Thoracic aorta (tissue), 1 donor: ENCODE results near the genes SMAD1, REELD1, SLC10A7 and TMEM184C.

DNA sequence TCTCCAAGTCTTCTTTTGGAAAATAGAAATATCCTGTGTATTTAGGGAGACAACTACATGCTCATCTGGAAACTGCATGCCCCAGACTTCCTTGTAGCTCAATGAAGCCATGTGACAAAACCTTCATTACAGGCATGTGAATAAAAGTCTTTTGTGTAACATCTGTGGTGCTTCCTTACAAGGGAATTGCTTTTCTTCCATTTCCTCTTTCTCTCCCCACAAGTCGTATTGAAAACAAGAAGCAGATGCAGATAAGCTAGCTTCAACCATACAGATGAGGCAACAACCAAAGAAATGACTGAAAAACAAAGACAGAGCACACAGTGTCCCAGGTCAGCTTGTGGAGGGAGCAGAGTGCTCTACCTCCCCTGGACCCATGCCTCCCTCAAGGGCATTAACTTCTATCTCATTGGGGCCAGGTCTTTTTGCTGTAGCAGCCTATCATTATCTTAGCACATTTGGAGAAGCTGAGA, 115.8 kb upstream of the INPP4B start:
- RAMPAGE, long total RNA: no peak

DNA sequence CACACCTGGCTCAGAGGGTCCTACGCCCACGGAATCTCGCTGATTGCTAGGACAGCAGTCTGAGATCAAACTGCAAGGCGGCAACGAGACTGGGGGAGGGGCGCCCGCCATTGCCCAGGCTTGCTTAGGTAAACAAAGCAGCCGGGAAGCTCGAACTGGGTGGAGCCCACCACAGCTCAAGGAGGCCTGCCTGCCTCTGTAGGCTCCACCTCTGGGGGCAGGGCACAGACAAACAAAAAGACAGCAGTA, 84.2 kb upstream of the USP38 start:
- RAMPAGE, long total RNA: no peak

- RAMPAGE, long total RNA: no peak
Observed at GRCh38 chr4:143335827-143336720, 602 bp upstream of the GAB1 start.

GRCh38 chr4:143356442-143357086, 19.9 kb downstream of the GAB1 start:
- RAMPAGE, long total RNA: no peak

- RAMPAGE, long total RNA: no peak
Observed at GRCh38 chr4:143376478-143377357, 40.0 kb downstream of the GAB1 start.

DNA sequence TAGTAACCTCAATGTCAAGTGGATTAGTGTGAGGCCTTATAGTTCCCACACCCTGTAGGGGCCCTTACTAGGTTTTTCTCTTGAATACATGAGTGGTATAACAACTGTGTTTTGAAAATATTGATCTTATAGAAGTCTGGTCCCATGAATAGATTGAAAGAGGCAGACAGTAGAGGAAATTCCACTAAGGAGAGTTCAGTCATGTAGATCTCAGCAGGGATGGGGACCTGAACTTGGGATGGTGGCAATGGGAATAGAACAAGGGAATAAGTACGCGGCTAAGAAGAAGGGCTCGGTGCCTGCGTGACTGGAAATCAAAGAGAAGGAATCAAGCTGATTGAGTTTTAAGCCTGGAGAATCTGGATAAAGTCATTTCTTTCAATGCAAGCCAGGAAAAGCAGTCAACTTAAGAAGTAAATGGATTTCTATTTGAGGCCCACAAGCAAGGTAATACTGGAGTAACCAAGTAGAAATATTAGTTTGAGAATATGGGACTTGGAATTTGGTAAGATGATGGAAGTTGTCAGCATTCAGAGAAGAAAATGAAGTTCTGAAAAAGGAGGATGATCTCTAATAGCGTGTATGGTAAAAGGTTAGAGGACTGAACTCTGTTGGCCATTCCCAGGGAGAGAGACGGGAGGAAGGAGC, 77.1 kb upstream of the SMARCA5 start:
- RAMPAGE, long total RNA: no peak

- RAMPAGE, long total RNA: no peak
Observed at GRCh38 chr4:143512843-143513177, 692 bp upstream of the SMARCA5 start.

- RAMPAGE, long total RNA: no peak
Observed at GRCh38 chr4:143700020-143700321, 504 bp downstream of the FREM3 start.

DNA sequence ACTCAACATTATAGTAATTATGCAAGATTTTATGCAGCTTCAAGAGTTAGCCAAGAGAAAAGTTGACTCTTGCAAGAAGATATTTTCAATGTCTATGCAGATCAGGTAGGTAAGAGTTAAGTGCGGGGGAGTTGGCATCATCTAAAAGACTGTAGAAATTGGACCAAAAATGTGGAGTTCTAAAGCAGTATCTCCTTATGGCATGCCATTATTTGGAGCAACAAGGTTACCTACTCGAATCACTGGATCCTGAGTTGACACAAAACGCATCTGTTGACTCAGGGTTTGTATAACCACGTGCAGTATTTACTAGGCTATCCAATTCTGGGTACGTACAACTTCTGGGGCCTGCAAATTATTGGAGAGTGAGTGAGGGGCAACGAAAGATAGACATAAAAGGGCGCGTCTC, 662 bp upstream of the SMAD1 start:
- RAMPAGE, long total RNA: no peak

DNA sequence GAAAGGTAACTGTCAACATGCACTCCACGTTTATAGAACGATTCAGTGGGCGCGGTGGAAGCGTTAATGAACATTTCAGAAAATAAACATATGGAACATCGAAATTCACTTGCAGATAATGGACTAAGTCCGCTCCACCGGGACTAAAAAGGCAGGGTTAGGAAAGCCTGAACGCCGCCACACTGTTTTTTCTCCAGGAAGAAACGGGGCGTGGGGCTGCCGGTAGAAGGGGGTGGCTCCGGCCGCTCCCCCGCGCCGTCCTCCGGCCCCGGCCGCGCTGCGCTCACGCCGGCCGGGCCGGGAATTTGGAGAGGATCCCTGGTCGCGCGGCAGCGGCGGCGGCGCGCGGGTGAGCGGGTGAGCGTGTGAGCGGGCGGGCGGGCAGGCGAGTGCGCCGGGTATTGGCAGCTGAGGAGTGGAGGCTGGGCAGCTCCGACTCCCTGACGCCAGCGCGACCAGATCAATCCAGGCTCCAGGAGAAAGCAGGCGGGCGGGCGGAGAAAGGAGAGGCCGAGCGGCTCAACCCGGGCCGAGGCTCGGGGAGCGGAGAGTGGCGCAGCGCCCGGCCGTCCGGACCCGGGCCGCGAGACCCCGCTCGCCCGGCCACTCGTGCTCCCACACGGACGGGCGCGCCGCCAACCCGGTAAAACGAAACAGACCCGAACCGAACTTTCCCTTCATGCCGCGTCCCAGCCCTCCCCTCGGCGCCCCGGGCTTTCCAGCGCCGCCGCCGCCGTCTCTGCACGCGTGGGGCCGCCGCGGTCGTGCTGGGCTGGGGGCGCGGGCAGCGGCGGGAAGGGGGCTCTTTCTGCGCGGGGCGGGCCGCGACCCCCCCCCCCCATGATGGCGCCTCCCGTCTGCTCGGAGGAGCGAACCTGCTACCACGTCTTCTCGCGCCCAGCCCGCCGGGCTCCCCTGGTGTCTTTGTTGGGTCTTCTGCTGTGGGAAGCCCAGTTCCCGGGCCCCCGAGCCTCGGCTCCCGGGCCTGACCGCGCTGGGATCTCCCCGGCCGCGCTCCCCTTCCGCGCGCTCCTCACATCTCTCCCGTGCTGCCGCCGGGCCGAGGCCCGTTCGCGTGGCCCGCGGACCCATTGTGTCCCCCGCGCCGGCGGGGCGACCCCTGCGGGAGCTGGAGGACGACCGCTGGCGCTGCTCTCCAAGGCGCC, at the start of gene SMAD1:
Gene SMAD1, plus strand, starts transcription at position 458 of the 1,166 bp plus-strand sequence.
- RAMPAGE, long total RNA: start-site peak on the plus strand centred at position 308 of the sequence, 94 bp wide, 10 reads

DNA sequence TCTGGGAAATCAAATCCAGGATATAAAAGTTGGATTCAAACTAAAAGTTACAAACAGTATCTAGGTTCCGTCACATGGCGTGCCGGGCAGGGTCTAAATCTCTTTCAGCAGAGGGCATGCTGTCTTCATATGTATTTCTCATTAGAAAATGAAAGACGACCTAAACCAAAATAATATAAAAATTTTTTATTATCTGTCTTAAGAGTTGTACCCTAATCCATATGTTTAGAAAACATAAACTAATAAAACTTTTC, 579 bp downstream of the MMAA start:
- RAMPAGE, long total RNA: no peak

DNA sequence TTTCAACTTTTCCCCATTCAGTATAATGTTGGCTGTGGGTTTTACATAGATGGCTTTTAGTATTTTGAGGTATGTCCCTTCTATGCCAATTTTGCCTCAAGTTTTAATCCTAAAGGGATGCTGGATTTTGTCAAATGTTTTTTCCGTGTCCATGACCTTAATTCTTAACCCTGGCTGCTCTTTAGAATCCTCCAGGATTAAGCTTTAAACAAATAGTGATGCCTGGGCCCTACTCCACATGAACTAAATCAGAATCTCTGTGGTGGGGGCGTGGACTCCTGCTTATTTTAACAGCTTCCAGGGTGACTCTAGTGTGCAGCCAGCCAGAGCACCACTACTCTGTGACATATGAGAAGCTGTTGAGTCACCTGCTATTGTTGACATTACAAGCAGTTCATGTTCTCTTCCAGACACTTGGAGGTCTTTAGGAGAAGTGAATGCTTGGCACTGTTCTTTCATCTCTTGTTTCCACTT, 559 bp upstream of the C4orf51 start:
- RAMPAGE, long total RNA: no peak

GRCh38 chr4:145732451-145732749, 52.5 kb downstream of the C4orf51 start:
- RAMPAGE, long total RNA: no peak

GRCh38 chr4:146214302-146214645, at the start of gene REELD1:
REELD1 (plus strand) TSS chr4:146214538.
- RAMPAGE, long total RNA: no peak

- RAMPAGE, long total RNA: no peak
Observed at GRCh38 chr4:146235367-146236122, 21.2 kb downstream of the REELD1 start.

DNA sequence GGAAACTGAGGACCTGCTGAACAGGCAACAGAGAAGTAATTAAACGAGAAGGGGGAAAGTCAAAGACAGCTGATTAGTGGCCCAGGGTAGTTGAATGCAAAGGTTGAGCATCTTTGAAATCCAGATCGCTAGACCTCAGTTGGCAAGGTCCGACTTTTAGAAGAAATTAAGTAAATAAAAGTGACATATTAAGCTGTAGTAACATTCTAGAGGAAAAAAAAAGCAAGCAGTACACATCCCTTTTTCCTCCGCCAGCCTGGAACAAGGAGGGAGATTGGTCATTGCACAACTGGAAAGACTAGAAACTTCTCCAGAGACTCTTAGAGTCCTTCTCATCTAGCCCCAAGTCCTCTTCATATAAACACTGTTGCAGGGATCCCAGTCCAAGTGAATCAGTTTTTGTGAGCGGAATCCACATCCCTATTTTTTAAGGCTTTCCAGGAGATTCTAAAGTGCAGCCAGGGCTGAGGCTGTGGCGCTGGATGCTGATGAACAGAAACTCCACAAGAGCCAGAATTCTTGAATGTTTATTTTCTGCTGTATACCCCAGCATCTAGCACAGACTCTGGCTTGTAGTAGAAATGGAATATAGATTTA, 23.7 kb downstream of the REELD1 start:
- RAMPAGE, long total RNA: no peak

- RAMPAGE, long total RNA: start-site peak on the minus strand at chr4:146521854-146521916, 81 reads
Observed at GRCh38 chr4:146521433-146522527, at the start of gene SLC10A7. SLC10A7 (minus strand) TSS chr4:146521940.

DNA sequence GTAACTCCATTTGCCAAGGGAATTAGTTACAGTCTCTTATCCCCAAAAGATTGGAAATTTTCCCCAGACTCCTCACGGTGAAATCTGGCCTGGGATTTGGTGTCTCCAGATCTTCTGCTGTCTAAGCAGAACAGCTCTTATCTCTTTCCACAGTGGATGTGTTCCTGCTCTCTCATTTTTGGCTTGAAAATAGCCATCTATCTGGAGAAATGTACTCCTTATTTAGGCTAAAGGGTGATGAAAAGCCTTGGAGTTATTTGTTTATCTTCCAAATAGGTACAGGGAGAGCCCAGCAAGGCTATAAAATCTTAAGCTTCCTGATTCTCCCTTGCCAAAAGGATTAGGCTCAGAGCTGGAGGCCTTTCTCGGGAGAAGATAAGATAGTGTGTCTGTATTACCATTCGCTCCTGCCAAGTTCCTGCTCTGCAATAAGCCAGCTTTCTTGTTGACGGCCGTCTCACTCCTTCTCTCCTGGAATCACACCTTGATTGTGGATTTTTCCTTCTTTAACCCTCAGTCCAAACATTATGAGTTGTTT, 171.7 kb upstream of the TTC29 start:
- RAMPAGE, long total RNA: no peak

DNA sequence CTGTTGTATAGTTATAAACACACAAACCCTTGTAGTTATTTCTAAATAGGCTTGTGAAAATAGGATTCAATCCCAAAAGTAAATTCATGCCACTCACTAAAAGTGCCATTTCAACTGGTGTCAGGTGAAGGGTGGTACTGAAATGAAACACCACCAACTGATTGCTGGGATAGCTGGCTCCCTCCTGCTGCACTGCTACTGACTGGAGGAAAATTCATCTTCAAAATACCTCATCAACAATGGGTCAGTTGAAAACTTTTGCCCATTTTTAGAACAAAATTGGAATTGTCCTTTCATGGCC, 71.9 kb upstream of the EDNRA start:
- RAMPAGE, long total RNA: no peak

DNA sequence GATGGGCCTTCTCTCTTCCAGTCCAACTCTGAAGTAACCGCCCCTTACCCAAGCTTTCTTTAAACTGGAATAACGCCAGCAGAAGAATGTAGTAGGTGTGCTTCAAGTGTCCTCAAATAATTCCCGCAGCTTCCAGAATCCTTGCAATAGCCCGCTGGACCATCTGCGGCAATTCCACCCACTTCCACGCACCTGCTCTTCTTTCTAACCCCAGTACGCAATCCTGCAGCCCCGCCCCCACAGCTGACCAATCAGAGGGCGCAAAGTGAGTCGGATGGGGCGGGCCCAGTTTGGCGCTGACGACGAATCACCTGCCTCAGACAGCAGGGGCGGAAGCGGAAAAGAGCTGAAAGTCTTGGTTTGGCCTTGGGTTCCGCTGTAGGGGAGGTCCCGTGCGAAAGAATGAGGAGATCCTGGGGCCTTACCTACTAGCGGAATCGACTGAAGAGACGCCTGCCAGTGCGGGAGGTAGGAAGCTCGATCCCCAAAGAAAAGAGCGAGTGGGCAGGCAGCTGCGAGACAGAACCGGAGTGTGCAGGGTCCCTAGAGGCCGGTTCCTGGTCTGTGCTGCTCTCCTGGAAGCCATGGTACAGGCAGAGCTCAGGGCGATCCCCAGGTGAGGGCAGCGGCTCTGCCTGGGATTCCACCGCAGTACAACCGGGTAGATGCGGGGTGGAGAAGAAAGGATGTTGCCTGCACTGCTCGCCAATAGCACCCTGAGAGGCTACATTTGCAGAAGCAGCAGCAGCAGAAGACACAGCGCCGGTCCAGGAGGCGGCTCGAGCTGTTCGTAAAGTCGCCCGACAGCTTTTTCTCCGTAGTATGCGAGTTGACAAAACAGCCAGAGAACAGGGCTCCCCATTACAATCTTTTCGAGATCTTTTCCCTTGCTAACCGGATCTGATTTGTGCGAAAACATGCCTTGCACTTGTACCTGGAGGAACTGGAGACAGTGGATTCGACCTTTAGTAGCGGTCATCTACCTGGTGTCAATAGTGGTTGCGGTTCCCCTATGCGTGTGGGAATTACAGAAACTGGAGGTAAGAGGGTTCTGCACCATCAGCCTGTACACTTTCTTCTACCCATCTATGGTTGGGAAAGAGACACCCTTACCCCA, at the start of gene TMEM184C:
Gene TMEM184C, plus strand, starts transcription at position 358 of the 1,117 bp plus-strand sequence.
- RAMPAGE, long total RNA: start-site peak on the plus strand centred at position 351 of the sequence, 64 bp wide, 76 reads